Mammary microvascular endothelial cell (primary cell): Measurements from ENCODE around the gene PRKAA2.

- RAMPAGE, long total RNA, result no peak
These were observed 323.6 kb downstream of the PLPP3 start for GRCh38 chr1:56255859-56256007.

GRCh38 chr1:56374733-56375219 is 204.6 kb downstream of the PLPP3 start:
- RAMPAGE, long total RNA, result no peak

DNA sequence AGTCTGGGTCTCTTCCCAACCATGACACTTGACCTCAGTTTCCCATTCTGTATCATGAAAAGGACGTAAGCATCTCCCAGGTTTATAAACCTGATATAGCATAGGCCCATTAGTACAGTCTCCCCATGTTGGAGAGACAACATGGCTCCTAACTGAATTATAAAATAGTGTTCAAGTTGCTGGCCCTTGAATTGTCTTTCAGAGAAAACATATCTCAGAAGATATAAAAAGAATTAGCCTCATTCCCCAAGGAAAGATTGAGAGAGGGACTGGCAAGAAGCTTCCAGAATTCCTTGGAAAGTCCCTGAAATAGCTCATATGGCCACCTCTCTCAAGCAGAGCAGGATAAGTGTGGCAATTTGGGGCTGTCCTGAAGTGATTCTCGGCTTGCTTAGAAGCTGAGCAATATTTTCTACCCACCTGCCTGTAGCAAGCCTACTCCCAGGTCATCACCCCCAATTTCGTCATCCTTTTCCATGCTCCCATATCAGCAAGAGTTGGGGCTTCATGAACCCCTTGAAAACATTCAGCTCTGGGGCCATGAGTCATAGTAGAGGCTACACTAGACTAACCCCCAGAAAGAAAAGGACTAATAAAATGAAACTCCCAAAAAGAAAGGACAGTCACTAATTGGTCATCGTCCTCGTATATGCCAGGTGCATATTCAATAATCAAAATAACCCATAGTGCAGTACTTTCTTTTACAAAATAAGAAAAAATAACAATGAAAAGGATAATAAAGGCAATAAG is 131.6 kb downstream of the PLPP3 start:
- RAMPAGE, long total RNA, result no peak

DNA sequence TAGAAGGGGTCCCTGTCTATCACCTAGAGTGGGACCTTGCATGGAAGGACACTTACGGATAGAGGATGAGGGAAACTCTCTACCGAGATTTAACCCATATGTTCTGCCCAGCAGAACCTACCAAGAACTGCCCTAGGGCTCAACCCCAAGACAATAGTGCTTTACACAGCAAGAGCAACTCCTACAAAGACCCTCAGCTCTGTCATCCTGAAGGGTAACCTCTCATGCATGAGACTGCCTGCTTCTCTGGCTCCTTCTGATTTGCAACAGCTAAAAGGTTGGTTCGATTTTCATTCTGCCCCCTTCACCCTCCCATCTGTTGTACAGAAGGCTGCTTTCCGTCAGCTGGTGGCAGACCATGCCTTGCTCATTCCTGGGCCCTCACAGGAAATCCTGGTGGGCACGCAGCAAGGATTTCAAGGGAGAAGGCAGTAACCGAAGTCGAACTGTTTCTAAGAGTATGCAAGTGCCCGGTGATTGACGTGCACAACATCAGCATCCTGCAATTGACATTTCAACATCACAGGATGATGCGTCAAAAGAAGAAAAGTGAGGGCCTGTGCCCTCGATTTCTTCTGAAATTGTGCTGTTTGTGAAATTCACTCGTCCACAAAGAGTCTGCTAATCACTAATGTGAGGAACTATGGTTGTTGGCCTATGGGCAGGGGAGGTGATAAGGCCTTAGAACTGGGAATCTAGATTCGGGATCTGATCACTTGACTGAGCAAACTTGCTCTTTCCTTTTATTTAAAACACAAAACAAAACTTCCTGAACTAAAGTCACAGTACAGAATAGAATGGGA is 83.9 kb downstream of the PLPP3 start:
- RAMPAGE, long total RNA, result no peak

DNA sequence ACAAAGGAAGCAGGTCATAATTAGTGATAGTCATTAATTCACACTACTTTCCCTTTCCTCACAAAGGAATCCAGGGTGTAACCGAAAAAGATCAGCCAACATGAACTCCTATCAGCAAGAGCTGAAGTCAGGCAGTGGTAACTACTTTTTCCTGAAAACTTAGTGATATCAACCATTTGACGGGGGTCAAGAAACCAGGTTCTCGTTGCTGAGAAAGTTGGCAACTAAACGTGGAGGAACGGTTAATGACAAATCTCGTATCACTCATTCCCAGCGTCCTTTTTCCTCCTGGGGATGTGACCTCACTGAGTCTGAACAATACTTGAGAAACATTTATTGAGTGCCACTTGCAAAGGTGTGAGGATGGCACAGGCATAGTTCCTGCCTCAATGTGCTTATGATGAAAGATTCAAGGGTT is 82.3 kb downstream of the PLPP3 start:
- RAMPAGE, long total RNA, result no peak

- RAMPAGE, long total RNA, result no peak
These were observed 27.8 kb downstream of the PLPP3 start for GRCh38 chr1:56551451-56552140.

DNA sequence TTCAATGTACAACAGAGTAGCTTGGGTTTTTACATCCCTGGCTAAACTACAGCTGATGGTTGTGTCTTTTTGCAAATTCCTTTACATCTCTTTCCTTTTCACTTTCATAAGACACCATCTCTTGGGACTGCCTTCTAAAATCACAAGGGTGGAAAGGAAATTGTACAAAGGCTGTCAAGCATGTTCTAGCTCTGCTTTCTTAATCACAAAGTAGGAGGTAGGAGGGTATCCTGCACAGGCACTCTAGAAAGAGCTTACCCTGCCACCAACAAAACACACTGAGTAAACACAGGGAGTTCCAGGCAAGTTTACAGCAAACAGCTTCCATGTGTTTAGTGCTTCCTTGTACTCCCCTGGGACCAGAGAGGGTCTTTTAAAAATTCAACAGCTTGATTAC is 2.5 kb downstream of the PLPP3 start:
- RAMPAGE, long total RNA, result no peak

DNA sequence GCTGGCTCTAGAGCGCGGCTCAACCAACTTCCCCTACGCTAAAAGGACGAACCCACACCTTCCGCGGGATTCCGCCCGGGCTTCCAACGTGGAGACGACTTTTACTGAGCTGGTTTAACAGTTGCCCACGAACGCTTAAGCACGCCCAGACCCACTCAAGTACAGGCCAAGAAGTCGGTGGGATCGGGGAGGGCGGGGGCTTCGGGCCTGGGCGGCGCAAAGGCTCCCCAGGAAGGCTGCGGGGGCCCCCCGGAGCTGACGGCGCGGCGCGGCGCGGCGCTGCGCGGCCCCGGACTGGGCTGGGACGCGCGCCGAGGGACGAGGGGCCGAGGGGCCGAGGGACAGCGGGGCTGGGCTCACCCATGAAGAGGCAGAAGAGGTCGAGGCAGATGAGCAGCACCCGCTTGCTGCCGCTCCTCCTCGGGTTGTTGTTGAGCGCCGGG is 824 bp downstream of the PLPP3 start:
- RAMPAGE, long total RNA, result no peak

GRCh38 chr1:56644150-56644454 is 1.0 kb upstream of the PRKAA2 start:
- RAMPAGE, long total RNA, result no peak

- RAMPAGE, long total RNA, result no peak
These were observed at the start of gene PRKAA2 for GRCh38 chr1:56644921-56645984. Gene PRKAA2, plus strand, starts transcription at chr1:56645314.

GRCh38 chr1:56797303-56797840 is 21.8 kb downstream of the FYB2 start:
- RAMPAGE, long total RNA, result no peak

- RAMPAGE, long total RNA, result no peak
These were observed 16.5 kb upstream of the FYB2 start for GRCh38 chr1:56835626-56836227.

GRCh38 chr1:56855966-56856462 is 1.4 kb downstream of the C8A start:
- RAMPAGE, long total RNA, result no peak

GRCh38 chr1:56910690-56911116 is 55.1 kb downstream of the C8B start:
- RAMPAGE, long total RNA, result no peak

GRCh38 chr1:56911301-56912218 is 54.3 kb downstream of the C8B start:
- RAMPAGE, long total RNA, result no peak

- RAMPAGE, long total RNA, result no peak
These were observed 142.6 kb downstream of the DAB1 start for GRCh38 chr1:57280976-57281879.

DNA sequence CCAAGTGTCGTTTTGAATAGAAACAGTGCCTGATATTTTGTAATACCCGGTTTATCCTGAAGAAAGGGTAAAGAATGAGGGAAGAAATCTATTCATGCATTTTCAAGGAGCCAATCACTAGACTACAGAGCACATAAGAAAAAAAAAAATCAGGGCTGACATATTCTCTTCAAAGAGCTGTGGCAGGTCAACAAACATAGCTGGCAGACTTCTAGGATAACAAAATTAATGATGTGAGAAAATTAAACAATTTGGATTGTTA is 1.2 kb downstream of the OMA1 start:
- RAMPAGE, long total RNA, result no peak

- RAMPAGE, long total RNA, result no peak
These were observed 15.5 kb upstream of the TACSTD2 start for GRCh38 chr1:58592521-58593079.

GRCh38 chr1:58882876-58884336 is 99.6 kb upstream of the JUN start:
- RAMPAGE, long total RNA, result no peak

DNA sequence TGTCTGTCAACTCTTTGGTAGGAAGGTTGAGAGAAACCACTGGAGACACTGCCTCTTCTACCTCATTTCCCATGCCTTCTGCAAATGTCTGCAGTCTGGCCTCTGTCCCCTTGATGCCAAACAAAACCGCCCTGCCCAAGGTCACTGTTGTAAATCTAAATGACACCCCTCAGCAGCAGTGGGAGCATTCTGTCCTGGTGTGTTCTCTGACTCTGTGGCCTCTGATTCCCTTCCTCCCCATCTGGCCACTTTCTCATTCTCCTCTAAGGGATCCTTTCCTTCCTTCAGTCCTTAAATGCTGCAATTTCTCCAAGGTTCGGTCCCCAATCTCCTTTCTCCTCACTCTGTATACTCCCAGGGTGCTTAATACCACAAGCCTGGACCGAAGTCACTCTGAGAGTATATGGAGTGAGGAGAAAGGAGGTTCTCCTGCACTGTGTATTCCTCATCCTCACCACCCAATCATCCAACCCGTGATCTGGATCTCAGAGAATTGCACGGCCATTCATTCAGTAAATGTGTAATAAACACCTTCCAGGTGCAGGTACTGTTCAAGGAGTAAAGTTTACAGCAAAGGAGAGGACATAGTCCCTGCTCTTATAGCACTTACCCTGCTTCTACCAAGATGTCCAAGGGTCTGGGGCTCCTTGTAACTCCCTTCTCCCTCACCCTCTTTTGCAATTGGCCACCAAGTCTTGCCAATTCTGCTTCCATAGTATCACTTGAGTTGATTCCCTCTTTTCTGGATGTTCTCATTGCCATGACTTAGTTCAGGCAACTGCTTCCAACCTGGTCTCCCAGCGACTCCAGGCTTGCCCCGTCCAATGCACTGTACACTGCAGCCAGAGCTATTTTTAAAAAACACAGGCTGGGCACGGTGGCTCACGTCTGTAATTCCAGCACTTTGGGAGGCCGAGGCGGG is 139.2 kb upstream of the JUN start:
- RAMPAGE, long total RNA, result no peak